Right ventricle myocardium (tissue), 1 donor: ENCODE measurements around a stretch of chr7.

DNA sequence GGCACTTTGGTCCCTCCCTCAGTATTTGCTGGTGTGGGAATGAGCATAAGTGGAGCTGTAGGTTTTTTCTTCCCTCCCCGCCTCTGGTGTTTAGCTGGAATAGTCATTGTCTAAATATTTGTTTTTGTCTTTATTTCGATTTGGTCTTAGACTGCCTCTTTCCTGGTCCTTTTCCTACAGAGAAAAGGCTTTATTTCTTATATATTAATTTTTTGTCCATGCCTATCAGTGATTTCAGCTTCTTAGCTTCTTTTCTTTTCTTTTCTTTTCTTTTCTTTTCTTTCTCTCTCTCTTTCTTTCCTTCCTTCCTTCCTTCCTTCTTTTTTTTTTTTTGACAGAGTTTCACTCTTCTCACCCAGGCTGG lies 203.5 kb upstream of the AGR3 start:
- PRO-cap, 2 experiments, result no peak in any of the 2 experiments

DNA sequence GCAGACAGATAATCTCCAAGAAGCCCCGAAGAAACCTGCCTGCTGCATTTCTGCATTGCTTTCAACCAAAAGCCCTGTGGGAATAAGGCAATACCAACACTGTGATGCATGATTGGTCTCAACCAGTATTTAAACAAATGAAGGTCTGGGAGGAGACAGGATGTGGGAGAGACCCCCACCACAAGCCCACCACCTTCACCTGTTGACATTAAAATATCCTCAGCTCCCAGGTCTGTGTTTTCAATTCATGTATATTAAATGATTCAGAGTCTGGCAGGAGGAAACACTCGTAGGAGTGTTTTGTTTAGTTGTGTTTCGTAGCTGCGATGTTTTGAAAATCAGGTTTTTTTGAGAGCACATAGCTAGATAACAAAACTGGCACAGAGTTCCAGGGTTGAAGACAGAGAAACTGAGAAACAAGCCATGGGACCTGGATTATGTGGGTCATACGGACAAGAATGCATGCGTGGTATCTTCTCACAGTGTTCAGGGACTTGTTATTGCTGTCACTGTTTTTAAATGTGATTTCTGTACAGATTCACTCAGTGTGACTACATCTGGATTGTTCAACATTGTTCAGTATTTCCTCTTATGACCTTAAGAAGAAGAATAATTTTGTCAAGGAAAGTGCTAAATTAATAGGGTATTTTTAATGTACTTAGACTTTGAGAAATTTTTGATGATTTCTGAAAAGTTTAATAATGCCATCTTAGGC lies 200.5 kb upstream of the AHR start:
- PRO-cap, 2 experiments, result no peak in any of the 2 experiments

- PRO-cap, 2 experiments, result no peak in any of the 2 experiments
These were observed 64.1 kb upstream of the AHR start for GRCh38 chr7:17233964-17235207.

GRCh38 chr7:17322204-17322668 lies 23.8 kb downstream of the AHR start:
- PRO-cap, 2 experiments, result no peak in any of the 2 experiments

- PRO-cap, 2 experiments, result no peak in any of the 2 experiments
These were observed 89.5 kb downstream of the HDAC9 start for GRCh38 chr7:18584806-18585780.

DNA sequence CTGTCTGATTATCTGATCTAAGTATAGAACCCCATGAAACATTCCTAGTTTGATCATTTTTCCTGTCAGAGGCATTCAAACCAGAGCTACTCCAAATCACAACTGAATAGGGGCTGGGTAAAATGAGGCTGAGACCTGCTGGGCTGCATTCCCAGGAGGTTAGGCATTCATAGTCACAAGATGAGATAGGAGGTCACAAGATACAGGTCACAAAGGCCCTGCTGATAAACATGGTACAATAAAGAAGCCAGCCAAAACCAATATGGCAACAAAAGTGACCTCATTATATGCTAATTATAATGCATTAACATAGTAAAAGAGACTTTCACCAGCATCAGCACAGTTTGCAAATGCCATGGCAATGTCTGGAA lies 37.4 kb downstream of the TWIST1 start:
- PRO-cap, 2 experiments, result no peak in any of the 2 experiments

GRCh38 chr7:19112115-19112755 lies 5.2 kb downstream of the TWIST1 start:
- PRO-cap, 2 experiments, result no peak in any of the 2 experiments

DNA sequence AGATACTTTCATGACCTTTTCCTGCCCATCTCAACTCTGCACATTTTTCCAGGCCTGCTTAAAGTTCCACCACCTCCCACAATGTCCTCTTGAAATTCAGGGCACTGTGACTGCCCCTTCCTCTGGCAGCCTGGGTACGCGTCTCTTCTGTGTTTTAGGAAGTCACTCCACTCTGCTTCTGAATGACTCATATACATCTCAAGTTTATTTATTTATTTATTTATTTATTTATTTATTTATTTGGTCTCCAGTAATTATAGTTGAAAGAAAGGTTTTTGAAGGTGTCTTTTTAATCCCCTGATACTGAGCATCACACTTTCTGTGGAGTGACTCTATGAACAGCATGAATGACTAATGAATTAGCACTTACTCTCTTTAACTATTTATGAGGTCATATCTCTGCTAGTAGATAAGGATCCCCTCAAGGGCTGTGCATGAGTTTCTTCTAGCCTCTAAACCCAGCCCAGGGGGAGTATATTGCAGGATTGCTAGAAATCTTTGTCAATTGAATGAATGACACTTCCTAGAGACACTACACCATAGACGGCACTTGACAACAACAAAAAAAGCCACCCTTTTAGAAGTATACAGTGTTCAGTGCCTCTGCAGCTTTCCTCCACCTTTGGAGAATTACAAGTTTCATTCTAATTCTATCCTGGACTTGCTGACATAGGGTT lies 2.2 kb downstream of the MACC1 start:
- PRO-cap, 2 experiments, result no peak in any of the 2 experiments

GRCh38 chr7:20304118-20304824 lies 26.4 kb upstream of the ITGB8 start:
- PRO-cap, 2 experiments, result no peak in any of the 2 experiments

DNA sequence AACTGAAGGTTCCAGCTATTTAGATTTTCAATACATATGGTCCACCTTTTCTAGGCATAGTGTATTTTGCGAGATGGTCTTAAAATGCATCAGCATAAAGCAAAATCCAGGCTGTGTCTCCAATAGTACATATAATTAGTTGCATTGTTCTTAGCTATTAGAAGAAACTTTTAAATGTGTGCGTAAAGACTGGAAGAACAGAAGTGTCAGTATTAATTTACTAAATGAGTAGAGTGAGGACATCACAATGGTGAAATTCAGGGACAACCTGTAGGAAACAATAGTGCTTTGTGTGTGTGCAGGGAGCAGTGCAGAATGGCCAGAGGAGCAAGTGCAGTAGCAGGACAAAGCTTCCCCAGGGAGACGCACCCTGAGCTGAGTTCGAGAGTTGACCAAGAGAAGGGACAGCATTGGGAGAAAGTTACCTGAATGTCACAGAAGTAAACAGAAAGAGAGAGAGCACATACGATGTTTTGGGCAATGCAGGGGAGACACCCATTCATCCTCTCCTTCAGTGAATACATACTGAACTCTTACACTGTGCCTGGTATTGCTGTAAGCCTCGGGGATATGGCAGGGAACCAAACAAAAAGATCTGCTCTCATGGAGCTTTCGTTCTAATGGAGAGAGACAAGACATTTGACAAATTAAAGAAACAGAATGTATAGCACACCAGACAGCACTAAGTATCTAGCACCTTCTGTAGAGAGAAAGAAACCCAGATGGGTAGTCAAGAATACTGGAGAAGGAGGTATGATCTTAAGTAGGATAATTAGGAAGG lies 13.8 kb downstream of the ITGB8 start:
- PRO-cap, 2 experiments, result no peak in any of the 2 experiments

- PRO-cap, 2 experiments, result no peak in any of the 2 experiments
These were observed 16.7 kb downstream of the ITGB8 start for GRCh38 chr7:20347280-20347867.

- PRO-cap, 2 experiments, result no peak in any of the 2 experiments
These were observed 71.5 kb downstream of the ITGB8 start for GRCh38 chr7:20402227-20402620.

GRCh38 chr7:20560559-20561040 lies 54.9 kb upstream of the ABCB5 start:
- PRO-cap, 2 experiments, result no peak in any of the 2 experiments

GRCh38 chr7:21344784-21345453 lies 83.0 kb upstream of the SP4 start:
- PRO-cap, 2 experiments, result no peak in any of the 2 experiments

- PRO-cap, 2 experiments, result no peak in any of the 2 experiments
These were observed 158.7 kb upstream of the CDCA7L start for GRCh38 chr7:22104434-22104820.

GRCh38 chr7:22121823-22122638 lies 176.3 kb upstream of the CDCA7L start:
- PRO-cap, 2 experiments, result no peak in any of the 2 experiments

DNA sequence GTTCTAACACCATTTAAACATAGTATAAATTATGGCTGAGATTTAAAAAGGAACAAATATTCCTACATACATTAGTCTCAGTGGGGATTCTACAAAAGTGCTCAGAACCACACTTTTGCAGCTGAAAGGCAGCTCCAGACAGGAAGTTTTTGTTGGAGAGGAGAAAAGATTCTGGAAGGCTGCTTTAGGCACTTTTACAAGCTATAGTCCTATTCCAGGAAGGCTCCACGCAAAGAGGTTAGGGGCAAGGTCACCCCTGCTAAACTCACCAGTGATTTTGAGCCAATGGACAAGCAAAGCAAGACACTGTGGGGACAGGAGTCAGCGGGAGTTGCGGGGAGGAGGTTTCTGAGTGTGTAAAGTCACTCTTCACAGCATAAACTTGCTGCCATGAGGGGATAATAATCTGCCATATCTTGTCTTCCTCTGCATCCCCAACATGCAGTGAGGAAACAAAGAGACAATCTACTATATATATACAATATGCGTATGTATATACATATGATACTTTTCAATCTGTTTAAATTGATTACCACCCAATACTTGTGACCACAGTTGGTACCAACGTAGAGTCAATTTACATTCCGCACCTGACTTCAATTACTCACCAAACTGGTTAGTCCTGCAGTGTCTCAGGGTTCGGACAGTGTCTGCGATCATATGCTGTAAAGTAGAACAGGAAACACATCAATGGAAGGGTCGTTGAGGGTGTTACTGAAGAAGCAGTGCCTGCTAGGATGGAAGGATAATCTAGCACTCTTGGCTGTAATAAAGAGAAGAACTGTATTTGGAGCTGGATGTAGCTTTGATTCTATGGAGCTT lies 179.5 kb upstream of the CDCA7L start:
- PRO-cap, 2 experiments, result no peak in any of the 2 experiments

DNA sequence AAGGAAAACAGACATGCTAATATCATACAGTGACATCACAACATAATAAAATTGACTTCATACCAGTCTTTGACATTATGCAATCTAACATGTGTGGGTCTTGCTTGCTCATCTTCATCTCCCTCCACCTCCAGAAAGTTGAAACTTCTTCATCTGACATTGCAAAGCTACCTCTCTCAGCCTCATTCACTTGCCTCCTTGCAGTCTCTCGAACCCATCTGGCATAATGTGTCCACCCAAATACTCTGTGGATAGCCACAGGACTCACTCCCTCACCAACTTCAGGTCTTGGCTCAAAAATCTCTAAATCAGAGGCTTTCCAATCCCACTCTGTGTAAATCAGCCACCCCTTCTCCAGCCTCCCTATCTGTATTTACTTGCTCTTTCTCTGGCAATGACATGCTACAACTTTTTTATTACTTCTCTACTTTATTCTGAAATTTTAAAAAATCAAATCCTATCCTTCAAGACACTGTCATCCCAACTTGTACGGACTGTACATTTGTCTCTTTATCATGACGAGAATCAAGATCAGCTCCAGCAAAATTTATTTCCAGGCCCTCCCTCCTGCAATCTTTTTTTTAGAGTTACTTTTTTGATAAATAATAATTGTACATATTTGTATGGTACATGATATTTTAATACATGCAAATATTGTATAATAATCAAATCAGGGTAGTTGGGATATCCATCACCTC lies 92.4 kb downstream of the RAPGEF5 start:
- PRO-cap, 2 experiments, result no peak in any of the 2 experiments

GRCh38 chr7:22439057-22439545 lies 60.9 kb downstream of the STEAP1B start:
- PRO-cap, 2 experiments, result no peak in any of the 2 experiments

GRCh38 chr7:22600977-22601356 lies 101.0 kb upstream of the STEAP1B start:
- PRO-cap, 2 experiments, result no peak in any of the 2 experiments